Brain (tissue), 1 donor: Measurements from ENCODE around the genes ZNF625 and KLF1.

DNA sequence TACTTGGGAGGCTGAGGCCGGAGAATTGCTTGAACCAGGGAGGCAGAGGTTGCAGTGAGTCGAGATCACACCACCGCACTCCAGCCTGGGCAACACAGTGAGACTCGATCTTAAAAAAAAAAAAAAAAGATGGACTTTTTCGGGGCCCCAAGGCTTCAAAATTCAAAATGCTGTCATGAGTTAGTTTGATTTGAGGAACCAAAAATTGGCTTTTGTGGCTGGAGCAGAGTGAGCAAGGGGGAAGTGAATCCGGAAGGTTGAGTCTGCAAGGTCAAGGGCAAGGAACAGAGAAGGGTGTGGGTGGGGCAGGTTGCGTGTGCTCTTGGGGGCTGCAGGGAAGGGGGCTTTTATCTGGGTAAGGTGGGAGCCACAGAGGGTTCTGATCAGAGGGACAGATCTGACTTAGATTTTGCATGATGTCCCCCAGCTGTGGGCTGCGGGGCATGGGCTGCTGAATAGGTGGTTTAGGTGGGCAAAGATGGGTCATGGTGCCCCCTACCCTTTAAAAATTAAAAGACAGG lies 6.5 kb upstream of the ACP5 start:
- RRBS = no CpG with 5 or more reads among the region's 8 CpGs

DNA sequence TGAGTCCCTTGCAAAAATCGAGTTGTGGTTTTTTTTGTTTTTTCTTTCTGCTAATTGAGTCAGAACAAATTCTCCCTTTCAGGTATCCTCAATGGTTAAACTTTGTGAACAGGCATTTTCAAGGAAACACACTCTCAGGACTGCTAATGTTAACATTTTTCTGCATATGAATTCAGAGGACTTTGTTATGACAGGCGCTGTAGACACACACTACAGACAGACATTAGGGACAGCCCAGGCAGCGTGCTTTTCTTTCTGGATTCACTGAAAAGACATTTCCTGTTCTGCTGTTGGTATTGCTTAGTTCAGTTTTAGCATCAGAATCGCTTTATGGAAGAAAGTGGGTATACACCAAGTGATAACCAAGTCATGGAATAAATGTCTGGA lies 34.8 kb downstream of the ZNF433 start:
- RRBS = no CpG with 5 or more reads among the region's 4 CpGs

DNA sequence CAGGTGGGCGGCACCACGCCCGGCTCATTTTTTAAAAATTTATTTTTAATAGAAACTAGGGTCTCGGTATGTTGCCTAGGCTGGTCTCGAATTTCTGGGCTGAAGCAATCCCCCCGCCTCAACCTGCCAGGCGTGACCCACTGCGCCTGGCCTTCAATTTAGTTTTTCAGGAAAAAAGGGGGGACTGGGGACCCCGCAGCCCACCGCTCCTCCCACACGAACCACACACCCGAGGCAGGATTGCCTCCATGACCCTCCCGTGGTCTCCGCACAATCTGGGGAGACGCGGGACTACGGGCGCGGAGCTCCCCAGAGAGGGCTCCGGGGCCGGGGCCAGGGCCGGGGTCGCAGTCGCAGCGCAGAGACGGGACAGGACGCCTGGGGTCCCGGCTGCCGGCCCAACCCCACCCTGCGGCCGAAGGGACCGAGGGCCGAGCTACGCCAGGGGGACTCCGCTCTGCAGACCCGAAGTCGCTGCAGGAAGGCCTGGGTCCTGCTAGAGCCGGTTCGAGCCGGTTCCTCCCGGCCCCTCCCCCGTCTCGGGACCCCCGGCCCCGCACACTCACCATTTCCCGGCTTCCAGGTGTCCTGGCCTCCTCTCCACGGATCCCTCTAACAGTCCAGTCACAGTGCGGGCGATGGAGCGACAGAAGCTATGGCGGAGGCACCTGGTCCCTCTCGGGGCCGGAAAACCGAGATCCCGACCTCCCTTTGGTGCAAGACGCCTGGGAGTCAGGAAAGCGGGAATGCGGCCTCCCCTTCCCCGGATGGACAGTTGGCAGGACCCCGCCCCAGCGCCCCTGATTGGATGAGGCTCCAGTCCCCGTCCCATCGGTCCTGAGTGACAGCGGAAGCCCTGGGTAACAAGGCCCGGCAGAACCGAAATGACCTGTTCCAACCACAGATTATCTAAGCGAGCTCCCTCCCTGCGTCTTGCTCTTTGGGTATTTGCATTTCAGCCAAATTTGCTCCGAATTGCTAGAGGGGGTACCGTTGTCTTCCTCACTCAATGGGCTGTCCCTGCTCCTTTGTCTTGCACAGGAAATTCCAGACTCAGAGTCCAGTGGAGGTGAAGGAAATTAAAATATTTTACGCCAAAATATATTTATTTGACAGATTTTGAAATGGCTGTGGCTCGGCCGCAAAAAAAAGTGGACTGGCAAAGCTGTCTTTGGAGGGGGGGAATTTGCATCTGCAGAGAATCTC lies at the start of gene ZNF625:
Gene ZNF625, minus strand, starts transcription at position 745 of the 1,206 bp plus-strand sequence.
- RRBS = 1% methylated on average over 20 of the region's 73 CpGs

GRCh38 chr19:12288906-12289600 lies 5.6 kb downstream of the ZNF44 start:
- RRBS = no CpG with 5 or more reads among the region's 2 CpGs

GRCh38 chr19:12296620-12296986 lies 1.9 kb upstream of the ZNF44 start:
- RRBS = no CpG with 5 or more reads among the region's 8 CpGs

DNA sequence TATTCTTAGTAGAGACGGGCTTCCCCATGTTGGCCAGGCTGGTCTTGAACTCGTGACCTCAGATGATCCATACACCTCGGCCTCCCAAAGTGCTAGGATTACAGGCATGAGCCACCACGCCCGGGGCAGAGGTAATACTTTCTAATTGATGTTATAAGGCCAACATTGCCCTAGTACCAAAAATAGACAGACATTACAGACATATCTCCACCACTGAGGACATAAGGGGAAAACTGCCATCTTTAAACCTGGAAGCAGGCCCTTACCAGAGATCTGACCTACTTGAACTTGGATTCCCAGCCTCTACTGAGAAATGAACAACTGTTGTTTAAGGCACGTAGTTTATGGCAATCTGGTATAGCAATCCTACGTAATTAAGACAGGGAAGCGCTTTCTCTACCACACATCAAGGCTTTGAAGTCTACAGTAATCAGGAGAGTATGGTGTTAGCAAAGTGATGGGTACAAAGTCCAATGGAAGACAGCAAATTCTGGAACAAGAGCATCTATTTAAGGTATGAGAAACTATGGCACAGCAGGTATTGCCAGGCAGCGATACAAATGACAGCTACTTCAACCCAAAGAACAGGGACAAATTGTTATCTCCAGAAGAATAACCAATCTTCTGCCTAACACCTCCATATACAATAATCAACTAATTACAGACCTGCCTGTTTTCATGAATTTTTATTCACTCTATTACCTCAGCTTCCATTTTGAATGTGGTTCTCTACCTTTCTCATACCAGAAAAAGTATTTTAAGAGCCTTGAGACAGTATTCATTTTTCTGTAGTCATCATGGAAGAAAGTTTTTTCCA lies 3.1 kb downstream of the ZNF563 start:
- RRBS = no CpG with 5 or more reads among the region's 9 CpGs

GRCh38 chr19:12359328-12359951 lies 6.0 kb downstream of the ZNF442 start:
- RRBS = no CpG with 5 or more reads among the region's 12 CpGs

DNA sequence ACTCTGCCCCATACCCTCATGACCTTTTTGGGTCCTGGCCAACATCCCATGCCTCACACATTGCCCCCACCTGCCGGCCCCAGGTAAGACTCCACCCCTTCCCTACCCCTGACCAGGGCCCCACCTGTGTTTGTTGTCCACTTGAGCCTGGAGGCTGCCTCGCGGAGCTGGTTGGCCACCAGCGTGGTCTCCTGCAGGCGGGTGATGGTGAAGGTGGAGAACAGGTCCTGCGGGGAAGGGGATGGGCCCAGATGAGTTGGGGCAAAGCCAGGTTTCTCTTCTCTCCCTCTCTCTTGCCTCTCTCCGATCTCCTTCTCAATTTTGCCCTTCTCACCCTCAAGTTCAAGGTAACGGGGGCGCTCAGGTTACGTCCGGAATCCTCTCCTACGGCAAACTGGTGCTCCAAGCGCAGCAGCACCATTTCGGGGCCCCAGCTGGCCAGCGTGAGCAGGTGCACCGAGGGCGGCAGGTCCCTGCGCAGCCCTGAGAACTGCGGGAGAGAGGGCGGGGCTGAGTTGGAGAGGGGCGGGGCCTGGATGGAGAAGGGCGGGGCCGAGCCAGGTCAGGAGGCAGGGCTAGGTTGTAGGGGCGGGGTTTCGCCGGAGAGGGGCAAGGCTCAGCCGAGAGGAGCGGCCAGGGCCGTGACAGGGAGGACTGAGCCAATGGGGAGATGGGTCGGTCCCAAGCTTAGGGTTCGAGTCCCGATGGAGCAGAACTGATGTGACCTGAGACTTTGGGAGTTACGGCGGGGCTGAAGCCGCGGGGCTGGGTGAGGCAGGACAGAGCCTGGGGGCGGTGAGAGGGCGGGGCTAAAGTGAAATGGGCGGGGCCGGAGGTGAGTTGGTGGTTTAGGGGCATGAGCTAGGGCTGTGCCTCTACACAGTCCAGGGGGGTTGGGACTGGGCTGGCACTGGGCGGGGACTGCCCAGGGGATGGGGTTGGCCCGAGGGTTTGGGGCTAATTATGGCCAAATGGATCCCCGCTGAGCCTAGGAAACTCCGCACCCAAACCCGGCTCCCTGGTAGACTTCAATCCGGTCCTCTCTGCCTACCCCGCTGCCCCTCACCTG lies 19.1 kb downstream of the MAN2B1 start:
- RRBS = 9% methylated on average over 2 of the region's 47 CpGs

GRCh38 chr19:12699350-12700003 lies 3.0 kb upstream of the FBXW9 start:
- RRBS = no CpG with 5 or more reads among the region's 6 CpGs

DNA sequence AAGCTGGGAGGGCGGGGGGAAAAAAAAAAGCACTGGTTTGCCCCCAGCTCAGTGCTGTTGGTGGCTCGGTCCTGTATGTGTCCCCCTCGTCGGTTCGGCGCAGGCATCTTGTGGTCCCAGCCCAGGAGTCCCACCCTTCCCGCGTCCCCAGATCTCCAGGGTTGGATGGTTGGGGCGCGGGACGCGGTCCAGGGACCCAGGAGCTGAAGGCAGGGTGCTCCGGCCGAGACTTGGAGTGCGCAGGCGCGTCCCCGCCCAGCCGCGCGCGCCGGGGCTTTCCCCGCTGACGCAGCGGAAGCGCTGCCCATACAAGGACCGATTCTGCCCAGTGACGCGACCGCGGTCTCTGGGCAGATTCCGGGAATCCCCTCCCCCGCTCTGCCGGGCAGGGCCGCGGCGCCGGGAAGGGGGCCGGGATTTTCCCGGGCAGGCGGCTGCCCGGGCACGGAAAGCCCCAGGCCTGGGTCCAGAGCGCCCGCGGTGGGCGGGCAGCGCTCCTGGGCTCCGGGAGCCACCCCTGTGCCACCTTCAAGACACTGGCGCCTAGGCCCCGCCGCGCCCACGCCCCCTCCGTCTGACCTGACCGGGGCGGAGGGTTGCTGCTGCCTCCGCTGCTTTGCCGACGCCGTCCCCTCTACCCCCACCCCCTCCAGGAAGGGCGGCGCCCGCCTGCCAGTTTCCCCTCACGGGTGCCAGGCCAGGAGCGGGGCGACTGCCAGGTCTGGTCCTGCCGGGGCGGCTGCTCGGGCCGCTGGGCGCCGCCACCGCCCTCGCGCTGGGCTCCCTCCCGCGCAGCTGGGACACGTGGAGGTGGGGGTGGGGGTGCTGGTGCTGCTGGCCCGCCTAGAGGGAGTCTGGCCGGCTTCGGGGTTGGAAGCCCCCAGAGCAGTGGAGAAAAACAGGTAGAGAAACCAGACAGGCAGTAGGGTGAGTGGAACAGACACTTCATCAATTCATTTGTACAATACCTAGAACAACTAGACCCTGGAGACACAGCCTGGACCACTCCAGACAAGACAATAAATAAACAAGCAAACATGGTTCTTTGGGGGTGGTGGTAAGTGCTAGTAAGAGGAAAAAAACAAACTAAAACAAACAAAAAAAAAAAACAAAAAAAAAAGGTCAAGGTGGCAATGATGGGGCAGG lies 2.4 kb downstream of the JUNB start:
- RRBS = 1% methylated on average over 34 of the region's 83 CpGs

DNA sequence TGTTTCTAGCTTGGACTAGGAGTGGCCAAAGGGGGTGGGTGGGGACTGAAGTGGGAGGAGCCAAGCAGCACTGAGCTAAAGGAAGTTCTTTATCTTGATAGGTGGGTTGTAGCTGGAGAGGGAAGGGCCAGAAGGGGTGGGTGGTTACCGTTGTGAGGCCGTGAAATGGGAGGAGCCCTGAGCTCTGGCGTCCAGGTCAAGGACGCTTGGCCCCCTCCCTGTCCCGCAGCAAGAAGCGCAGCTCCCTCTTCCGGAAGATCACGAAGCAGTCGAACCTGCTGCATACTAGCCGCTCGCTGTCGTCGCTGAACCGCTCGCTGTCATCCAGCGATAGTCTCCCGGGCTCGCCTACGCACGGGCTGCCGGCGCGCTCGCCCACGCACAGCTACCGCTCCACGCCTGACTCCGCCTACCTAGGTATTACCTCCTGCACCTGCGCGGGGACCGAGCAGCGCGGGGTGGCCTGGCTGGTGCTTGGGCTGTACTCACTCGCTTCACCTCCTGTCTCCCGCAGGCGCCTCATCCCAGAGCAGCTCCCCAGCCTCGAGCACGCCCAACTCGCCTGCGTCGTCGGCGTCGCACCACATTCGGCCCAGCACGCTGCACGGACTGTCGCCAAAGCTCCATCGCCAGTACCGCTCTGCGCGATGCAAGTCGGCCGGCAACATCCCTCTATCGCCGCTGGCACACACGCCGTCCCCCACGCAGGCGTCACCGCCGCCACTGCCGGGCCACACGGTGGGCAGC lies 8.0 kb downstream of the DNASE2 start:
- RRBS = 43% methylated on average over 17 of the region's 64 CpGs

- RRBS = 2% methylated on average over 26 of the region's 88 CpGs
These were observed 1.9 kb downstream of the KLF1 start for GRCh38 chr19:12884749-12885805.

DNA sequence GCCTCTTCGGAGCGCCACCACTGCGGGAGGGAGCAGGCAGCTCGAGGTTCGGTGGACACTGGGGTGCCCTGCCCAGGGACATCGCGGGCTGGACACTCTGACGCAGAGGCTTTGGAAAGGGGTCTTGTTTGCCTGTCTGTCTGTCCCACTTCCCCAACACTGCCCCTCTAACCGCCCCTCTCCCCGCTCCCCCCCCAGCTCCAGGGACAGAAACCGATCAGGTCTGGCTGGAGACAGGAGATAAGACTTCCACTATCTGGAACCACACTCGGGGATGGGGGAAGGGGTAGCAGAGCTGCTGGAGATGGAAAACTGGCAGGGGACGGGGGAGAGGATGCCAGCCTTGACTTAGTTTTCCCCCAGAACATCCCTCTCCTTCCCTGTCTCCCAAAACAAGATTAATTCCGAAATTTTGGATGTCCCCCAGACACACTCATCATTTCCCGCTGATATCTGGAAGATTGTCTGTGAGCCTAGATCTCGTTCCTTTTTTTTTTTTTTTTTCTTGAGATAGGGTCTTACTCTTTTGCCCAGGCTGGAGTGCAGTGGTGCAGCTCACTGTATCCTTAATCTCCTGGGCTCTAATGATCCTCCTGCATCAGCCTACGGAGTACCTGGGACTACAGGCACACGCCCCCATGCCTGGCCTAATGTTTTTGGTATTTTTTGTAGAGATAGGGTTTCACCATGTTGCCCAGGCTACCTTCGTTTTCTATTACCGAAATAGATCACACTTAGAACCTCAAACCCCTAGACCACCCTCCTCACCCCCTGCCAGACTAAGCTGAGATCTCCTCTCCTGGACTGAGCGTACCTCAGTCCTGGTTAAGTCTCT lies 661 bp downstream of the KLF1 start:
- RRBS = no CpG with 5 or more reads among the region's 21 CpGs

GRCh38 chr19:12886958-12887388 lies at the start of gene KLF1:
KLF1 (minus strand) TSS chr19:12887201.
- RRBS = no CpG with 5 or more reads among the region's 10 CpGs

GRCh38 chr19:12895721-12896712 lies 5.1 kb downstream of the GCDH start:
- RRBS = 66% methylated on average over 6 of the region's 30 CpGs

DNA sequence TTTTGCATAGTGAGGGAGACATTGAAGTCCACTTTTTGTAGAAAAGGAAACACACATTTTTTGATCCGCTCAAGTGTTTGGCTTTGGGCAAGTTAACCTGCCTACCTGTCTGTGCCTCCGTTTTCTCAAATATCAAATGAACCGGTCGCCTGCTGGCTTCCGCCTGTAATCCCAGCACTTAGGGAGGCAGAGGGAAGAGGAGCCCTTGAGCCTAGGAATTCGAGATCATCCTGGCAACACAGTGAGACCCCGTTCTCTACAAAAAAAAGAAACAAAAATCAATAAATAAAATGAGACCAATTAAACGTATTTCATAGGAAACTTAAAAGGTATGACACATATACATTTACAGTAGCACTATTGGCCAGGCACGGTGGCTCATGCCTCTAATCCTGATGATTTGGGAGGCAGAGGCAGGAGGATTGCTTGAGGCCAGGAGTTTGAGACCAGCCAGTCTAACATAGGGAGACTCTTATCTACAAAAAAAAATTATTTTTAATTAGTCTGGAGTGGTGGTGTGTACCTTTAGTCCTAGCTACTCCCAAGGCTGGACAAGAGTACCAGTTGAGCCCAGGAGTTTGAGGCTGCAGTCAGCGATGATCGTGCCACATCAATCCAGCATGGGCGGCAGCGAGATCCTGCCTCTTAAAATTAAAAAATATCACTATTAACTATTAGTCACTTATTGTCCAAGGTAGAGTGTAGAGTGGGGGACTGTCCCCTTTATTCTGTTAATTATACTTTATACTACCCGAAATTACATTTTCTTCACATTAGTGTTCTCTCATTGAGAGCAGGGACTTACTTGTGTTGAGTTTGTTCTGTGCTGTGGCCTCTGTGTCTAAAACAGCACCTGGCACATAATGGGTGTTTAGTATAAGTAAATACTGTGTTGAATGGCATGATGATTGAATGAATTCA lies 1.4 kb downstream of the RAD23A start:
- RRBS = no CpG with 5 or more reads among the region's 14 CpGs

DNA sequence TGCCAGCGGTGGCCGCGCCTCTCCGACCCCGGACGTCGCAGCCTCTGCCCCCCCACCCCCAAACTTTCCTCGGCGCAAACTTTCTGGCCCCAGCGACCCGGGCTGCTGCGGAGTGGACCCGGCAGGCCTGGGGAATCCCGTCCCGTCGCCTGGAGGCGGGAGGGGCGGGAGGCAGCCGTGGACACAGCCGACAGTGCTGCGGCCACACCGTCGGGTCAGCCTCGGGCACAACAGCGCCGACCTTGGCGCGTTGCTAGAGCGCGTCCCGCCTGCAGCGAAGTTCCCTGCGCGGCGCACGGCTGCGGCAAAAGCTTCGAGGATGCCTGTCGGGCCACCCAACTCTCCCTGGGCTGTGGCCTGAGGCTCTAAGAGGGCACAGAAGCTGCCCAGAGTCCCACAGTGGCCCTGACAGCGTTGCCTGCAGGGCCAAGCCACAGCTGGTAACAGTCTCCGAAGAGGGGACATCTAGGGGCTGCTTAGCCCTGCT lies 1.3 kb downstream of the NFIX start:
- RRBS = 3% methylated on average over 7 of the region's 41 CpGs

- RRBS = 14% methylated on average over 8 of the region's 34 CpGs
These were observed 32.0 kb downstream of the LYL1 start for GRCh38 chr19:13070442-13071260.

- RRBS = 21% methylated on average over 2 of the region's 14 CpGs
These were observed 21.1 kb downstream of the LYL1 start for GRCh38 chr19:13081613-13081977.

DNA sequence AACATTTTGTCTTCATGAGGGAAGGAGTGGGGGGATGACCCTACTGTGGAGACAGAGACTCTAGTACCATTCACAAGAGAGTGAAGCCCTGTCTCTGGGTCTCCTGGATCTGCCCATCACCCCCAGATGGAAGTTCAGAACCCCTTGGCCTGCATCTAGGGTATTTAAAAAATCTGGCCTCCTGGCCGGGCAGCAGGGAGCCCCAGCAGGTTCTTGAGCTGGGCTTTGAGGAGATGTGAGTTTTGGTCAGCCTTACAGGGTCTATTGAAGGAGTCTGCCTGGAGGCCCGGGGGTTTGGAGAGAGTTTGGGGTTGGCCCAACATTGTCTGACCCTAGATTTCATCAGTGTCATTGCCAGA lies 3.2 kb downstream of the NACC1 start:
- RRBS = 56% methylated on average over 2 of the region's 2 CpGs